Pericardium (tissue), 1 donor: ENCODE data around the gene PROSER2.

DNA sequence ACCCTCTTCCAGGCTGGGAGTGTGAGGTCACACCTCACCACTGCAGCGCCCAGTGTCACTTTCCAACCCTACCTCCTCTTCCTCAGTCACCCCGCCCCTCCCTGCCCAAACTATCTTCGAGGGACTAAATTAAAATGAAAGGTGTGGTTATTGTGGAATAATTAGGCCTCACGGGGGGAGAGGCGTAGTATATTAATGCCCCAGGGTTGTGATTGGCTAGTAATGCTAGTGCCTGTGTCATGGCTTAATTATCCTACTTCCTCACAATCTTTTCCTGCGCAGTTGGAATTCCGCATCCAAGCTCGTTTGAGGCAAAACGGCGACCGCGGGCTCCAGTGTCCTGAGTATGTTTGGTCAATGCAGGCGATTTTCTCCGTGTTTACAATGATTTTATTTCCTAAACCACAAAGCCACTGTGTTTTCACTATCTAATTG lies 282.8 kb downstream of the CELF2 start:
- RRBS: no CpG with 5 or more reads among the region's 14 CpGs

DNA sequence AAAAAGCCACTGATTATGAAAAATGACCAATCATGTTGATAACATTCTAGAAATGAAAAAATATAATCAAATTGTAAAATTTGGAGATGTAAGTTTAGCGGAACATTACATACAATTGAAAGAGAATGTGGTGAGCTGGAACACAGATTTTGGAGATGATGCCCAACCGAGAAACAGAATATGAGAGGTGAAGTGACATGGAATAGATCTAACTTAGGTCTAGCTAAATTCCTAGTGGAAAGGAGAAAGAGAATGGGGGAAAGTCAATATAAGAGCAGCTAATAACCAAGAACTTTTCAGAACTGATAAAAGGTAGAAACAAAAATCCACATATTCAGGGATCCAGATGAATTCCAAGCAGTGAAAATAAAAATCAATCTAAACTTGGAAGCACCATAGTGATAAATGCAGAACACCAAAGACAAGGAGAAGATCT lies 294.0 kb downstream of the CELF2 start:
- RRBS: no CpG with 5 or more reads among the region's 2 CpGs

DNA sequence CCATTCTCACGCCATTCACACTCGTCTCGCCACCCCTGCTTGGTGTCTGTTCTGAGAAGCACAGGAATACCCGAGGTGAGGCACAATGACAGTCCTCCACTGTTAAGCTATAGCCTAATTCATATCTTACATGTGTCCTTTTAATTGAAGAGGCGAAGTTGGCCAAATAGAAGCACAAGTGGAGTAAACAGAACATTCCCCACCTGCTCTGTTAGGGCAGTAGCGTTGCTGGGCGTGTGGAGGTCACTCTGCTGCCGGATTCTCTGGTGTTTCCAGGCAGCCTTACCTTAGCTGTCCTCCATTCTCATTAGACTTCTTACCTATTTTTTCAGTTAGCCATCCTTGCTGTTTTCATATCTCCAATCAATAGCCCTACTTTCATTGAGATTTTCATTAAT lies 291.8 kb downstream of the USP6NL start:
- RRBS: no CpG with 5 or more reads among the region's 8 CpGs

GRCh38 chr10:11463076-11464065 lies 148.1 kb downstream of the USP6NL start:
- RRBS: 97% methylated on average over 6 of the region's 49 CpGs

DNA sequence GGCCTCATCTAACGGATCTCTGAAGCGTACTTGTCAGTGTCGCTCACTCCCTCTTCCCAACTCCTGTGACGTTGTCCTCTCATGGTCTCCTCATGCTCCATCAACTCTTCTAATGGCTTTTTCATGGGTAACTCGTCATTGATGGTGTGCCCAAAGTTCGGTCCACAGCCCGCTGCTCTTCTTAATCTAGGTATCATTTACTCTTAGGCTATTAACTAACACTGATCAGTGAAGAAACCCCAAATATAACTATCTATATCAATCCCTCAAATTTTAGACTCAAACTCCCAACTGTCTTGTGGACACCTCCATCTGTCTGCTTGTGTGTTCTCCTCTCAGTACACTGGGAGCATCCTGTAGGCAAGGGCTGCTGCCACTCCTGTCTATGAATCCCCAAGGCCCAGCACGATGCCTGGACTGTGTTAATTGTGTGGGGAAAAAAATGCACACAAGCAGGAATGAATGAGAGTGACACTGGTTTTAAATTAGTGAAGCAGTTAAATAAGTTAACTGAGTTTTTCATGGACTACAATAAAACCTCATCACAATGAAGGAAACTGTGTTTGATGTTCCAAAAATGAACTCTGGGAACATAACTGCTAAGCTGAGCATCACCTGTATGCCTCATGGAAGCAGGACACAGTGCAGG lies 85.3 kb downstream of the USP6NL start:
- RRBS: no CpG with 5 or more reads among the region's 8 CpGs

- RRBS: no CpG with 5 or more reads among the region's 5 CpGs
These were observed 83.1 kb downstream of the USP6NL start for GRCh38 chr10:11528215-11528870.

DNA sequence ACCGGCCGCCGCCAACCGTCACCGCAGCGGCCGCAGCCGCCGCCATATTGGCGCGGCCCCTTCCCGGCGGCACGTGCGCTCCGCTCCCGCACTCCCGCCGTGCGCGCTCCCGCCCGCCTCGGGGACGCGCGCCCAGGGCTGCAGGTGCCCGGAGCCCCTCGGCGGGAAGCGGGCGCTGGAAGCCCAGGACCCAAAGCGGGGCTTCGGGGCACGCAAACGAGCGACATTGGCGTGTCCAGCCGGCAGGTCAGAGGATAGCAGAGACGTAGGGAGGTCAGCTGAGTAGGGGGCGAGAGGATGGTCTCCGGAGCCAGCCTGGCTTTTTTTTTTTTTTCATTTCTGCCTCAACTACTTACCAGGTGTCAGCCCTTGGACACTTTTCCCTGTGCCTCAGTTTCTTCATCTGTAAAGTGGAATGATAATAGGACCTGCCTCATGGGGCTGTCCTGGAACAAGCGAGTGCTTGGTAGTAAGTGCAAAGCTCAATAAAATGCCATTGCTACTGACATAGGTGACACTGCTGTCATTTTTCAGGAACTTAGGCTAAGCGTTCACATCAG lies 352 bp upstream of the USP6NL start:
- RRBS: 1% methylated on average over 36 of the region's 44 CpGs

- RRBS: 2% methylated on average over 33 of the region's 96 CpGs
These were observed at the start of gene PROSER2 for GRCh38 chr10:11823038-11823811. Gene PROSER2, plus strand, starts transcription at chr10:11823356.

DNA sequence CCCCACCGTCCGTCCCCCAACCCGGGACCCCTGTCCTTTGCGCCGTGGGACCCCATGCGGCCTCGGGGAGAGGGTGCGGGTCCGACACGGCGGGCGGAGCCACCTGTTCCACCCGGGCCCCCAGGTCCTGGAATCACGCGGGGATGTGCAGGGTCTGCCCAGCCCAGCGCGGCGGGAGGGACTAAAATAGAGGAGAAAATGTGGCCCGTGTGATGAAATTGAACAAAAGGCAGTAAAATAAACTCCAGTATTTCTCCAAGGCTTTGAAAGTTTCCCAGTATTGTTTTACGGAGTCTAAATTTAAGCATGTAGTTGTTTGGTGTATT lies 619 bp downstream of the PROSER2 start:
- RRBS: 2% methylated on average over 8 of the region's 20 CpGs

GRCh38 chr10:11825499-11826552 lies 2.7 kb downstream of the PROSER2 start:
- RRBS: no CpG with 5 or more reads among the region's 26 CpGs

DNA sequence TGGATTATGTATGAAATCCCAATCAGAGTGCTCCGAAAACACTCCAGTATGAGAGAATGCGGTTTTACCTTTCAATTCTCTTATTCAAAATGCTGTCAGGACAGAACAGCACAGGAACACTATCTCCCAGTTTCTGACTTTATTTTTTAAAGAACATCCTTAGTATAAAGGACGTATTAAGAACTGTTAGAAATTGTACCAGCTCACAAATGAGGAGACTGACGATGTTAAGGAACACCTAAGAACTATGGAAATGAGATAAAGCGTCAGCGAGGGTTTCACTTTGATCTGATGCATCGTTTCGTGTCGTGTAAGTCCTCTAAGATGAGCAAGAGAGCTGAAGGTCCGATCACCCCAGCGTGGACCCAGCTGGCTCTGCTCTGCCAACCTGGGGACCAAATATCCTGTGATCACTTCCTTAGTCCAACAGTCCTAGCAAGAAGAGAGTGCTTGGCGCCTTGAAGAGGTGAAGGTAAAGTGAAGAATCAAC lies 990 bp downstream of the UPF2 start:
- RRBS: no CpG with 5 or more reads among the region's 12 CpGs

DNA sequence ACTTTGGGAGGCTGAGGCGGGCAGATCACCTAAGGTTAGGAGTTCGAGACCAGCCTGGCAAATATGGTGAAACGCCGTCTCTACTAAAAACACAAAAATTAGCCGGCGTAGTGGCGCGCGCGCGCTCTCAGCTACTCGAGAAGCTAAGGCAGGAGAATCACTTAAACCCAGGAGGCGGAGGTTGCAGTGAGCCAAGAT lies 876 bp downstream of the NUDT5 start:
- RRBS: no CpG with 5 or more reads among the region's 13 CpGs

DNA sequence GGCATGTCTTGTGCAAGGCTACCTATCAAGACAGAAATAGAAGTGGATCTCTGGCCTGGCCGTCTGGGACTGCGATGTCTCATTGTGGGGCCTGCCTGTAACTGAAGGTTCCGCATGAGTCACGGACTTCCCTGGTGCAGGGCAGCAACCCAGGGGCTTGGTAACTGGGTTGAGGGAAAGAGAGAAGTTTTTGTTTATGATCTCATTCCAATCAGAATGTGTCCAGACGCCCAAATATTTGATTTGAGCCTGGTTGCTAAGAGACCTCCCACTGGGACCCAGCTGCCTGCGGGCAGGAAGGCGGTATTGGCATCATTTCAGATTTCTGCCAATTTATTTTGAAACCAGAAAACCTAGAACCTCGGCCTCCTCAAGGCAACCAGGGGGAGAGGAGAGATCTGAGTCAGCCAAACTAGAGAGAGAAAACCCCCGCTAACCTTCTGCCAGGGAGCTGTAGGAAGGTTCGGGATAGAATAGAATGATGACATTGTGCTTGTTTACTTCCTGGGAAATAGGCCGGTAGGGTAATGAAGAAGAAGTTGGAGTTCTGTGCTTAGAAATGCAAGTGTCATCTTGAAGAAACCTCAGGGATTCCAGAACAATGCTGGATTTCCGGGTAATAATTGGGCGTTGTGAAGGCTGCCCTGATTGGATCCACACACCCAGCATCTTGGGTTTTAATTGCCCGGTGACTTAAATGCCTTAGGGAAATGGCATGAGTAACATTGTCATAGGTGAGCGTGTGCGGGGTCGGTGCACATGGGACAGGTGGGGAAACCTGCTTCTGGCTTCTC lies 15.5 kb upstream of the CAMK1D start:
- RRBS: 26% methylated on average over 4 of the region's 17 CpGs

- RRBS: no CpG with 5 or more reads among the region's 11 CpGs
These were observed 86.7 kb downstream of the CAMK1D start for GRCh38 chr10:12435930-12436567.

- RRBS: no CpG with 5 or more reads among the region's 14 CpGs
These were observed 180.6 kb downstream of the CAMK1D start for GRCh38 chr10:12529689-12530596.

- RRBS: no CpG with 5 or more reads among the region's 32 CpGs
These were observed 256.5 kb downstream of the CAMK1D start for GRCh38 chr10:12605494-12606522.

DNA sequence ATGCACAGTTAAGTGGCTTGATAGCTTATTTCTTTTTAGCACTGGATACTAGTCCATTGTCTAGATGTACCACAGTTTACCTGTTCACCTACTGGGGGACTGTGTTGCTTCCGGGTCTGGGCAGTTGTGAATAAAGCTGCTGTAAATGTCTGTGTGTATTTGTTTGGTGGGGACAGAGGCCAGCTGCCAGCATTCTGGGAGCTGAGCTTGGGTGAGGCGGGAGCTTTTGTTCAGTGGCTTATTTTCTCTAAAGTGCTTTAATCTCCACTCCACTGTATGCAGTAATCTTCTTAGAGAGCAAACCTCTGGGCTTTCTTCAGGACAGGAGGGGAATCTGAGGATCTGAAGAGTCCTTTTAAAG lies 279.6 kb downstream of the CAMK1D start:
- RRBS: no CpG with 5 or more reads among the region's 2 CpGs

- RRBS: no CpG with 5 or more reads among the region's 4 CpGs
These were observed 300.9 kb downstream of the CCDC3 start for GRCh38 chr10:12700647-12701036.

GRCh38 chr10:12760786-12761359 lies 240.6 kb downstream of the CCDC3 start:
- RRBS: no CpG with 5 or more reads among the region's 10 CpGs

DNA sequence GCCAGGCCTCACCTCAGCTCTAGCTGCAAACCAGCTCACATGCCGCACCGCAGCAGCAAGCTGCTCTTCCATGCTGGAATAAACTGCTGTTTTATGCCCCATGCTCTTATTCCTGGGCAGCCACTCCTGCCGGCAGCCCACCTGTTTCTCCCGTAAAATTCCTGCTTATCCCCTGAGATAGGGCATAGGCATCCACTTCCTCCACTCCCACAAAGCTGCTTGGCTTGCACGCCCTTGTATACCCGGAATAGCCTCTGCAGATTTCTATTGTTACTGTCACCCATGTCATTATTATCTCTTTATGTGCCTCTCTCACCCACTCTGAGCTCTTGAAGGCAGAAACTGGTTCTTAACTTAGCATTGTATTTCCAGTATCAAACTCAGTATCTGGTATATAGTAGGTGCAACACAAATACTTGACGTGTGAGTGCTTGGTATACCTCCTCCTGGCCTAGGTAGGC lies 193.5 kb downstream of the CCDC3 start:
- RRBS: no CpG with 5 or more reads among the region's 7 CpGs